GM12892 (cell line): Measurements from ENCODE around the genes SMARCB1, UPB1 and GGT1.

DNA sequence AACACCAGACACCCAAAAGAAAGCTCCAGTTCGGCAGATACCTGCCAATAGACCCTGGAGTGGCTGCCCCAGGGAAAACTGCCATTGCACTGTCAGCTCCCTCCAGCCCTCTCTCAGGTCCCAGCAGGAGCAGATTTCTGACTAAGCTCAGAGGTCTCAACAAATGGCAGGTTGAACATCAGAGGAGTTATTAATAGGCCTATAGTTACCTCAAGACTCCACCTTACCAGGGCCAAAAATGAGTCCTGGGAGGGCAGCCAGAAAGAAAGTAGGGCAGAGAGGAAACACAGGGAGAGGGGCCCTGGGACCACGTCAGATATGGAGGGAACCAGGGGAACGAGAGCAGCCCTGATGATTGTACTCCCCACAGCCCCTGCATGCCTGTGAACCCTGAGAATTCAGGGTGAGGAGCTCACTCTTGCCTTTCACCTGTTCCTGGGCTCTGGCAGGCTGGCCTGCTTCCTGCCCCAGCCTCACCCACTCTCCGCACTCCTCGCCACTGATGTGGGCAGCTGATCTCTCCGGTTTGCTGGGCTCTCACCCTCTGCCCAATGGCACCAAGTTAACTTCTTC lies 4.3 kb upstream of the RGL4 start:
- RRBS, result no CpG with 5 or more reads among the region's 6 CpGs

- RRBS, result 8% methylated on average over 6 of the region's 34 CpGs
These were observed 717 bp downstream of the C22orf15 start for GRCh38 chr22:23763360-23764054.

GRCh38 chr22:23786605-23787603 lies at the start of gene SMARCB1:
SMARCB1 (plus strand) TSS chr22:23786966.
- RRBS, result no CpG with 5 or more reads among the region's 100 CpGs

DNA sequence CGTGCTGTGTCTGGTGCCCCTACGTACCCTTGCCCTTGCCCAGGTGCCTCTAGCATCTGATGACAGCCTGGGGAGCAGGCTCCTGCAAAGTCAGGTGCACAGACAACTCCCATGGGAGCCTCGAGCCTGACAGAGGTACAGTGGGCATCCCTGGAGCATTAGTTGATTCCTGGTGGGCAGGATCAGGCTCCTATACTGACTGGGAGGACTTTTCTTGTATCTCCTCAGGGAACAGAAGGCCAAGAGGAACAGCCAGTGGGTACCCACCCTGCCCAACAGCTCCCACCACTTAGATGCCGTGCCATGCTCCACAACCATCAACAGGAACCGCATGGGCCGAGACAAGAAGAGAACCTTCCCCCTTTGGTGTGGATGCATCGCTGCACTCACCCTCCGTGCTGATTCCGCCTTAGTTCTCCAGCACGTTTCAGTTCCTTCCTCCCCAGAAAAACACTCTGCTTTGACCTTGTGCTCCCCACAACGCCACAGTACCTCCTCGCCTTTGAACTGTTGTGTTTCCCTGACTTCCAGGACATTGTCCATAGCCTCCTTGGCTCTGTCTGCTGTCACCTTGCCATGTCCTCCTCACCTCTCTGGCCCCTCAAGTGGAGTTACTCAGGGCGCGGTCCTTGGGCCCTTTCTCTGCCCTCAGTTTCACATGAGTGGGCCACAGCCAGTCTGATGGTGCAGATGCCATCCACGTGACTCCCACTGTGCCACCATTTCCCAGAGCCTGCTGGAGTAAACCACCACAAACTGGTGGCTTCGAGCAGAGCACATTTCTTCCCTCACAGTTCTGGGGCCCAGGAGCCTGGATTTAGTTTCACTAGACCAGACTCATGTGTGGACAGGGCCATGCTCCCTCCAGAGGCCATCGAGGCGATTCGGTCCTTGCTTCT lies 14.2 kb downstream of the SMARCB1 start:
- RRBS, result no CpG with 5 or more reads among the region's 19 CpGs

GRCh38 chr22:23815901-23816536 lies 22.8 kb downstream of the DERL3 start:
- RRBS, result no CpG with 5 or more reads among the region's 13 CpGs

GRCh38 chr22:23820695-23821114 lies 18.1 kb downstream of the DERL3 start:
- RRBS, result no CpG with 5 or more reads among the region's 4 CpGs

GRCh38 chr22:23835175-23835646 lies 3.6 kb downstream of the DERL3 start:
- RRBS, result no CpG with 5 or more reads among the region's 3 CpGs

GRCh38 chr22:24001277-24001772 lies 3.9 kb downstream of the GSTT4 start:
- RRBS, result no CpG with 5 or more reads among the region's 14 CpGs

DNA sequence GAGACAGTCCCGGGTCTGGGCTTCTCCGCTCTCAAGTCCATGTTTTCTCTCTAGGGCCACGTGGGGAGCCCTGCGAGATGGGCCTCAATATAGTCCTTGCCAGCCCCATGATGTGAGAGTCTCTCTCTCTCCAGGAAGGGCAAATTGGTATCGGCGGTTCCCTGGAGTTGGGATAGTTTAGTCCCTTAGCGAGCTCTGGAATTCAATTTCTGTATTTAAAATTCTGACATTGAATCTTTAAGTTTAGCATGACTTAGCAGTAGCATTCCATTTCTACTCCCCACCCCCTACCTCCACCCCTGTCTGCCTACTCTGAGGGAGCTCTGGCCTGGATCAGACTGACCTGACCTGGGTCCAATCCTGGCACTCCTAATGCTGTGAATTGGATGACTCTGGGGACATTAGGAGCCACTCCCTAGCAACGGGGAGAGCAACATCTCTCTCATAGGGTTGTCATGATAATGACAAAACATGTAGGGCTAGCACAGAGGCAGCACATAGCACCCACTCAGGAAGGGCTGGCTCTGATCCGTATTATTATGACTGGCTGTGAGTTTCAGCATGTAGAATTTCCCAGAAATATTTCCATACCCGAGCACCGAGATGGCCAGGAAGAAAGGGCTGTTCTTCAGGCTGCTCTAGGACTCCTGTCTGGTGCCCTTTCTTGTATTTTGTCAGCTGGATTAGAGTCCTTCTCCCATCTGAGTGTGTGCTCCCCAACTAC lies 40.4 kb downstream of the CABIN1 start:
- RRBS, result no CpG with 5 or more reads among the region's 11 CpGs

DNA sequence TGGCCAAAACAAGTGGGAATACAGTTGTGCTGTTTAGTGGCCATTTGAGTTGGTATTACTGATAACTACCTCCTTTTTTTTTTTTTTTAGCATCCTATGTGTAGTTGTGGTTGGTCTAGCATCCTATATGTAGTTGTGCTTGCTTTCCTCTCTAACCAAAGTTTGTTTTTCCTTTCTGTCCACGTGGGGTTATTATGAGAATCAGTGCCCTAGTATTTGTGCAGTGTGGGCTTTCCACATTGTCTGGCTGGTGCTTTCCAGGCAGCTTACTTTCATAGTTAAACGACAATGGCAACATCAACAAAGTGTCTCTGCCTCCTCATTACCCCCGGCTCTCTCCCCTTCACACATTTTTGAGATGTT lies 19.0 kb downstream of the SPECC1L start:
- RRBS, result no CpG with 5 or more reads among the region's 3 CpGs

DNA sequence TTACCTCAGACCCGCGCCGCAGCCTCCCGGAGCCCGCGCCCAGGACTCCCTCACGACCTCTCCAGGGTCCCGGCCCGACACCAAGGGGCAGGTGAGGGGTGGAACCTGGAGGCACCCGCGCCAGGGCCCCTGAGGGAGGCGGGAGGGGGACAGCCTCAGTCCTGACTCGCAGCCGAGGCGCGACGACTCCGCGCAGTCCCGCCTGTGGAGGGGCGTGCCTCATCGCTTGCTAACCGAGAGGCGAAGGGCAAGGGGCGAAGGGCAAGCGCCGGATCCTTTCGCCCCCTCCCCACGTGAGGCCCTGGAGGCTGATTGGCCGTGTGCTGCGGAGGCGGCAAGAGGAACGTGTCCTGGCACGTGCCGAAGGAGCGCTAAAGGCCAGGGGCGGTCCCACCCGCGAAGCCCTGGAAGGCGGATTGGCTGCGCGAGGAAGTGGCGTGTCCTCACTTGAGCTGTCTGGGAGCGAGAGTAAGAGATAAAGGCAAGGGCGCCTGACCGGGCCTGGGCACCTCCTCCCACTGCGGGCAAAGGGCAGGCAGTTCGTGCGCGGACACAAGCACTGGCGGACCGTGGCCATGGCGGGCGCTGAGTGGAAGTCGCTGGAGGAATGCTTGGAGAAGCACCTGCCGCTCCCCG lies at the start of gene UPB1:
UPB1 (plus strand) TSS at position 504 of the 636 bp plus-strand sequence.
- RRBS, result 67% methylated on average over 8 of the region's 57 CpGs

DNA sequence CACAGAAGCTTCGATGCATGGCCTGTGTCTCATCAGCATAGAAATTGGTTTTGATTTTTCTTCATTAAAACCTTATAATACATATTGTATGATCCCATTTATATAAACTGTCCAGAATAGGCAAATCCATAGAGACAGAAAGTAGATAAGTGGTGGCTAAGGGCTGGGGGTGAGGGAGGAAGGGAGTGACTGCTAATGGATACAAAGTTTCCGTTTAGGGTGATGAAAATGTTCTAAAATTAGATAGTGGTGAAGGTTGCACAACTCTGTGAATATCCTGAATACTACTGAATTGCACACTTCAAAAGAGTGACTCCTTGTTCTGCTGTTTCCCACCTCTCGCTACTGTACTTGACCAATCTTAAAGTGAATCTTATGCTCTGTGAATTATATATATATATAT lies 16.1 kb downstream of the UPB1 start:
- RRBS, result no CpG with 5 or more reads among the region's 3 CpGs

GRCh38 chr22:24514106-24514638 lies 19.0 kb downstream of the UPB1 start:
- RRBS, result no CpG with 5 or more reads among the region's 7 CpGs

GRCh38 chr22:24552611-24553298 lies 2.2 kb downstream of the GUCD1 start:
- RRBS, result no CpG with 5 or more reads among the region's 8 CpGs

DNA sequence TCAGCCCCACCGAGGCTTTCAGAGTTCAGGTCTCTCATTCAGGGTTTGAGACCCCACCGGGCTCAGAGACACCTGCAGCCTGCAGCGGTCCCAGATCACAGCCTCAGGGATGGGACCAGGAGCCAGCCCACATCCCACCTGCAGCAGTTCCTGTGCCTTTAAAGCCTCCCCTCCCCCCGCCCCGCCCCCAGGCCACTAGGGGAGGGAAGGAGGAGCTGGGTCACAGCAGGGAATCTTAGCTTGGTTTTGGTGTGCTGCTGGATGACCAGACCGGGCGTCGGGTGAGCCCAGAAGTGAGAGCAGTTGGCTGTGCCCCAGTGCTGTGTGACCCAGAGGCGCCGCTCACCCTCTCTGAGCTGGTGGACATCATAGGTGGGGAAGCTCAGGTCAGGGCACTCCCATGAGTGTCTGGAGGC lies at the start of gene GGT1:
GGT1 (plus strand) TSS at position 244 of the 416 bp plus-strand sequence.
- RRBS, result no CpG with 5 or more reads among the region's 10 CpGs

DNA sequence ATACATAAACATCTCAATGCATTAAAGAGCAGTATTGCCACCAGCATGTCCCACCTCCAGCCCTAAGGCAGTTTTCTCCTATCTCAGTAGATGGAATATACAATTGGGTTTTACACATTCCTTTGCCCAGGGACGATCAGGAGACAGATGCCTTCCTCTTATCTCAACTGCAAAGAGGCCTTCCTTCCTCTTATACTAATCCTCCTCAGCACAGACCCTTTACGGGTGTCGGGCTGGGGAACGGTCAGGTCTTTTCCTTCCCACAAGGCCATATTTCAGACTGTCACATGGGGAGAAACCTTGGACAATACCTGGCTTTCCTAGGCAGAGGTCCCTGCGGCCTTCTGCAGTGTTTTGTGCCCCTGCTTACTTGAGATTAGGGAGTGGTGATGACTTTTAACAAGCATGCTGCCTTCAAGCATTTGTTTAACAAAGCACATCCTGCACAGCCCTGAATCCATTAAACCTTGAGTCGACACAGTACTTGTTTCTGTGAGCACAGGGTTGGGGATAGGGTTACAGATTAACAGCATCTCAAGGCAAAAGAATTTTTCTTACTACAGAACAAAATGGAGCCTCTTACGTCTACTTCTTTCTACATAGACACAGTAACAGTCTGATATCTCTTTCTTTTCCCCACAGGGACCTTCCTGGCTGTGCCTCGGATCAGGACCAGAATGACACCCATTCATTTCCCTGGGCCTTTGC lies 27.9 kb downstream of the GGT1 start:
- RRBS, result no CpG with 5 or more reads among the region's 8 CpGs

GRCh38 chr22:24632602-24633121 lies 29.7 kb downstream of the GGT1 start:
- RRBS, result no CpG with 5 or more reads among the region's 15 CpGs

- RRBS, result 67% methylated on average over 6 of the region's 39 CpGs
These were observed 82.8 kb downstream of the GGT1 start for GRCh38 chr22:24685623-24686443.

- RRBS, result no CpG with 5 or more reads among the region's 15 CpGs
These were observed 48.4 kb downstream of the LHFPL7 start for GRCh38 chr22:24898073-24898431.

DNA sequence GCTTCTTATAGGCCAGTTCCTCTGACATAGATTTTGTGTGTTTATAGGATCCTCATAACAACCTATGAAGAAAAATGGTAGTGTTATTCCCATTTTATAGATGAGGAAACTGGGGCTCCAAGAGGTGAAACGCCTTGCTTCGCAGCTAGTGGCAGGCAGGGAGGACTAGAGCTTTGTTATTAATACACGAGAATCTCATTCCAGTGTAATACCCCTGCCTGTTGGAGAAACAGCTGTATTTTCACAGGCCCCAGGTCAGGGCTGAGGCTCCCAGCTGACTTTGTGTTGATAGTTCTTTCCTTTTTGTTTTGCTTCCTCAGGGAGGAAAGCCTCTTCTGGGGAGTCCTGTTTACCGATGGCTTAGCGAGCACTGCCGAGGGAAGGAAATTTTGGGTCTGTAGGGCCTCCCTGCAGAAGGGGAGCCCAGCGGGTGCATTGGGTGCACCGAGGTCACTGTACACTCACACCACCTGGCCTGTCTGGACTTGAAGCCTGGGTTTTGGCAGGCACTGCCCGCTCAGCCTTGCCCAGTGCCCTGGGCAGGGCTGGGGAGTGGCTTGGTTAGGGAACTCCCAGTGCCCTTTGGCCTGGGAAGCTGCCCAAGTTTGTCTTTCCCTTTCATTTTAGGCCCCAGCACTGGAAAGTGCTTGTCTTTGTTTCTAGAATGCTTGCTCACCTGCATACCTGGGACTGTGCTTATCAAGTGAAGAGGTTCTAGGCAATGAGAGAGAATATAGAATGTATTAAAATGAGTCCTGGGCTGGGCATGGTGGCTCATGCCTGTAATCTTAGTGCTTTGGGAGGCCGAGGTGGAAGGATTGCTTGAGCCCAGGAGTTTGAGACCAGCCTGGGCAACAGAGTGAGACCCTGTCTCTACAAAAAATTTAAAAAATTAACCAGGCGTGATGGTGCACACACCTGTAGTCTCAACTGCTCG lies 13.7 kb downstream of the KIAA1671 start:
- RRBS, result no CpG with 5 or more reads among the region's 12 CpGs